ENCODE results near the gene TCOF1.

GRCh38 chr5:150161184-150161474 lies 5.4 kb upstream of the CDX1 start:
- PRO-cap, result no peak
- RAMPAGE, long total RNA, 2 experiments, result no peak in any of the 2 experiments

DNA sequence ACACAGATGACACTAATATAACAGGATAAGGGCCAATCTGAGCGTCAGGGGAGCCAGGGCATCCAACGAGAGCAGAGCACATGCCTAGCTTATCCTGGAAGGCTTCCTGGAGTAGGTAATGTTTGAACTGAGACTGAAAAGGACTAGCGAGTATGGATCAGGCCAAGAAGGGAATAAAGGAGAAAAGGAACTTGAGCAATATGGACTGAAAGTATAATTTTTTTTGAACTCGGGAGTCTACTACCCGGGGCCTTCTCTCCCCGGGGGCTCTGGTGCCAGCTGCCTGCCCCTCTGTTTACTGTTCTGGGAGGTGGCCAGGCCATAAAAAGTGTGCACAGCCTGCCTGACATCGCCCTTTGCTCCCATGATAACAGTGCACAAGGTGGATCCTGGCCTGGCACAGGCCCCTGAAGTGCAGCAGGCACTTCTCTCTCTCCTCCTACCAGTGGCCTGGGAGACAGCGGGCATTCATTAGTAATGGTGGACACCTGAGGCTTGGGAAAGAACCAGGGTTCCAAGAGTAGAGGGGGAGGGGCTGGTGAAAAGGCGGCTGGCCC lies 4.7 kb upstream of the SLC6A7 start:
- PRO-cap, result no peak
- RAMPAGE, long total RNA, 2 experiments, result no peak in any of the 2 experiments

DNA sequence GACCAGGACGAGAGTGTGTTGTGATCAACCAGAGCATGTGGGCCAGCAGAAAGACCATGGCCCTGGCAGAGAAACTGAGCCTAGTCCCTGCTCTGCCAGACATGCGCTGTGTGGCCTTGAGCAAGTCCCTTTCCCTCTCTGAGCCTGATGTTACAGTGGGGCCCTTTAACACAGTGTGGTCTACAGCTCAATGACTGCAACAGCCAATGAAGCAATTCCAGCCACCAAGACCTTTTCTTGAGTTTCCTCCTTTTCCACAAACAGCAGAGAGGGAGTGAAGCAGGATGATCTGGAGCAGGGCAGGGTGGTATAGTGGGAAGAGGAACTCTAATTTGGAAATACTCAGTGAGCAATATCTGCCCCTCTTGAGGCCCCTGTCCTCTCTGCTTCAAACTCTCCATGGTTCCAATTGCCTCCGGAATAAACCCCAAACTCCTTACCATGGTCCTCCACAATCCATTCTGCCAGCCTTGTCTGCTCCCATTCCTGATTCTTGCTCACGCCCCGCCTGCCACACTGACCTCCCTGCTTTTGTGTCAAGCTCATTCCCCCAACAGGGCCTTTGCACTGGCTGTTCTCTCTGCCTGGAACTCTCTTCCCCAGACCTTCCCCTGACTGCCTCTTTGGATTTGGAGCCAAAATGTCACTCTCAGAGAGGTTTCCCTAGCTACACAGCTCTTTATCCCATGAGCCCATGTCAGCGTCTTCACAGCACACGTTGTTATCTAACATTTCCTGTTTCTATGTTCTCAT lies 26.0 kb upstream of the ARSI start:
- PRO-cap, result no peak
- RAMPAGE, long total RNA, 2 experiments, result no peak in any of the 2 experiments

DNA sequence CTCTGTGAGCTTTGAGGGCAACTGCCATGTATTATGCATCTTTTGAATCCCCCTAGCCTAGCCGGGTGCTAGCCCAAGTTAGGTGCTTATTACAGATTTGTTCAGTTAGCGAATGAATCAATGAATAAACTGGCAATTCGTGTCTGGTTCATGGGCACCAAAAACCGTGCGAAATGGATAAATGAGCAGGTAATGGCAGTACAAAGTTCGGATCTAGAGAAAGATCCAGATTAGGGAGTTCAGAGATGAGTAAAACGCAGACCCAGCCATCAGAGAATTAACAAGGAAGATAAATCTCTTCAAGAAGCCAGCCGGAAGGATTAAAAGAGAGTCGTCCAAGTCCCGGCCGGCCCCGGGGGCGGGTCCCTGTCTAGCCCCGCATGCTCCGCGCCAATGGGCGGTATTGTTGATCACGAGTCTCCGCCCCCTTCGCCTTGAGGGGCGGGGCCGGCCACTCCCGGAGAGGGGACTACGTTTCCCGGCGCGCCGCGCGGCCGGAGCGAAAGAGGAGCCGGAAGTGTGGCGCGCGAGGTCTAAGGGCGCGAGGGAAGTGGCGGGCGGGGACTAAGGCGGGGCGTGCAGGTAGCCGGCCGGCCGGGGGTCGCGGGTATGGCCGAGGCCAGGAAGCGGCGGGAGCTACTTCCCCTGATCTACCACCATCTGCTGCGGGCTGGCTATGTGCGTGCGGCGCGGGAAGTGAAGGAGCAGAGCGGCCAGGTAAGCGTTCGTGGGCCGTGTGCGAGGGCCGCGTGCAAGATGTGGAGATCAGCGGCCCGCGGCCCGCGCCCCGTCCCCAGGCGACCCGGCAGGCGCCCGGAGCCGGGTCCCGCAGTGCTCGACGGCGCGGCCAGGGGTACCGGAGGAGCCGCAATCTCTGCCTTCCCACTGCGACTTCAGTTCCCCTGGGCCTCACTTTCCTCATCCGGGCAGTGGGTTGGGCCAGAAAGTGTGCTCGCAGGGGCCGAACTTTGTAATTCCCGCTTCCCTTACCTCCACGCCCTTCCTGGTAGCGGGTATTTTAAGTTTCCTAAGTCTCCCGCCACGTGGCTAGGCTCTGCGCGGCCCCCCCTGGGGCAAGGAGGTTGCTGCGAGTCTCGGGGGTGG lies at the start of gene TCOF1:
TCOF1 (plus strand) TSS at position 560 of the 1,104 bp plus-strand sequence.
- PRO-cap, result bidirectional peak, plus-strand start at position 536 of the sequence, minus-strand start at position 279 of the sequence
- RAMPAGE, long total RNA, 2 experiments, result start-site peak on the plus strand in 2 of 2 experiments, centred at positions 563 to 576 of the sequence, 316 to 492 reads per replicate

- PRO-cap, result no peak
- RAMPAGE, long total RNA, 2 experiments, result no peak in any of the 2 experiments
These were observed 17.9 kb downstream of the RPS14 start for GRCh38 chr5:150431499-150432125.

GRCh38 chr5:150473051-150473307 lies 23.4 kb upstream of the RPS14 start:
- PRO-cap, result no peak
- RAMPAGE, long total RNA, 2 experiments, result no peak in any of the 2 experiments

- PRO-cap, result no peak
- RAMPAGE, long total RNA, 2 experiments, result no peak in any of the 2 experiments
These were observed 27.2 kb upstream of the RPS14 start for GRCh38 chr5:150476689-150477125.

- PRO-cap, result bidirectional peak, plus-strand start at chr5:150485803, minus-strand start at chr5:150485732
- RAMPAGE, long total RNA, 2 experiments, result start-site peak on the plus strand in 2 of 2 experiments, at chr5:150485878-150485939 at its widest, 27 to 32 reads per replicate
These were observed 22.5 kb upstream of the NDST1 start for GRCh38 chr5:150485130-150486034.

DNA sequence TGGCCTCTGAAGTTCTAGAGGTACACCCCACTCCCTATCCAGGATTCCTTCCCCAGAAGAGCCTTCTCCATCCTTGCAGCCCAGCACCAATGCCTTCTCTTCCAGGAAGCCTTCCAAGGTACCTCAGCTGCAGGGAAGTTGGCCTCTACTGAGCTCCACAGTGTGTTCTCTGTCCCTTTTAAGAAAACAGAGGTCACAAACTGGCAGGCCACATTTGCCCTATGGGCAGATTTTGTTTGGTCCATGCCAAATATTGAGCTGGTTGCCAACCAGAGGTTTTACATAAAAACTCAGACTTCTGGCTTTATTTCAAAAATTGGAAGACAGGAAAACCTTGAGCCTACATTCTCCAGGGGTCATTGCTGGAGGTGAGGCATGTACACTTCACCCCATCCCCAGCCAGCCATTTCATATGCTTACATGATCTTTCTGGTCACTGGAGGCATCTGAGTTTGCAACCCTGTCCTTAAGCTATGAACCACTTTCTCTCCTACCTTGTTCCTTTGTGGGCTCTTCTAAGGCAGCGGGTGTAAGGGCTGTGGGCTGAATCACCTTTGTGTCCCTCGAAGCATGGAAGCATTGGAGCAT lies 8.9 kb upstream of the NDST1 start:
- PRO-cap, result no peak
- RAMPAGE, long total RNA, 2 experiments, result no peak in any of the 2 experiments

- PRO-cap, result no peak
- RAMPAGE, long total RNA, 2 experiments, result no peak in any of the 2 experiments
These were observed 2.5 kb downstream of the NDST1 start for GRCh38 chr5:150510101-150511086.

GRCh38 chr5:150514739-150515319 lies 6.9 kb downstream of the NDST1 start:
- PRO-cap, result no peak
- RAMPAGE, long total RNA, 2 experiments, result no peak in any of the 2 experiments

GRCh38 chr5:150603036-150603705 lies 37.3 kb upstream of the SYNPO start:
- PRO-cap, result no peak
- RAMPAGE, long total RNA, 2 experiments, result no peak in any of the 2 experiments

DNA sequence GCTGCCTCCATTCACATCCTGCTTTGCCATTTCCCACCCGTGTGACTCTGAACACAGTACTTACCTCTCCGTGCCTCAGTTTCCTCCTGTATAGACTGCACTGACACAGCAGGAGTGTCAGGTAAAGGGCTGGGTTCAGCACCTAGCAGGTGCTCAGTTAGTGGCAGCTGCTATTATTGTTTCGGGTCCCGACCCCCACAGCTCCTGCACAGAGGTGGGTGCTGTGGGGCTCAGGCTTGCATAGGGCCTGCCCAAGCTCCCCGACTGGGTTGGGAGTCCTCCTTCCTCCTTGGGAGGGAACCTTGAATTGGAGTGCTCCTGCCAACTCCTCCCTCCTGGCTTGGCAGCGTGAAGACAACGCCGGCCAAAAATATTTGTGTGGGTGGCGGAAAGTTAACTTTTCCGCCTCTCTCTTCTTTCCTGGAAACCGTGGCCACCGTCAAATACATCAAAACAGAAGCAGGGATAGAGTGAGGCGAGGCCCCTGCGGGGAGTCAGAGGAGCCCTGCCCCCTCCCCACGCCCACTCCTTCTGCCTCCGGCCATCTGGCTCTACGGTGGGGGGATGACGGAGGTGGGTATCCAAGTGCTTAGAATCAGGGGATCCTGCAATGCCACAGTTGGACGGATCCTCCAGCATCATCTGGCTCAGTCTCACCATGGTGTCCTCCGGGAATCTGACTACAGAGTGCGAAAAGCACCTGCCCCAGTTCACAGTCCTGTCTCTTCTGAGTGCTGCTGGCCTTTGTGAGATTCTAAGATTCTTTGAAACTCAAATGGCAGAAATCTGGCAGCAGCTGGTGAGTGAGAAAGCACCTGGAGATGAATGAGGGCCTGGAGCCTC lies 25.3 kb upstream of the SYNPO start:
- PRO-cap, result no peak
- RAMPAGE, long total RNA, 2 experiments, result no peak in any of the 2 experiments

GRCh38 chr5:150615911-150616404 lies 24.5 kb upstream of the SYNPO start:
- PRO-cap, result no peak
- RAMPAGE, long total RNA, 2 experiments, result no peak in any of the 2 experiments

- PRO-cap, result unidirectional peak, minus-strand start at chr5:150626065
- RAMPAGE, long total RNA, 2 experiments, result no peak in any of the 2 experiments
These were observed 14.3 kb upstream of the SYNPO start for GRCh38 chr5:150625947-150626825.

DNA sequence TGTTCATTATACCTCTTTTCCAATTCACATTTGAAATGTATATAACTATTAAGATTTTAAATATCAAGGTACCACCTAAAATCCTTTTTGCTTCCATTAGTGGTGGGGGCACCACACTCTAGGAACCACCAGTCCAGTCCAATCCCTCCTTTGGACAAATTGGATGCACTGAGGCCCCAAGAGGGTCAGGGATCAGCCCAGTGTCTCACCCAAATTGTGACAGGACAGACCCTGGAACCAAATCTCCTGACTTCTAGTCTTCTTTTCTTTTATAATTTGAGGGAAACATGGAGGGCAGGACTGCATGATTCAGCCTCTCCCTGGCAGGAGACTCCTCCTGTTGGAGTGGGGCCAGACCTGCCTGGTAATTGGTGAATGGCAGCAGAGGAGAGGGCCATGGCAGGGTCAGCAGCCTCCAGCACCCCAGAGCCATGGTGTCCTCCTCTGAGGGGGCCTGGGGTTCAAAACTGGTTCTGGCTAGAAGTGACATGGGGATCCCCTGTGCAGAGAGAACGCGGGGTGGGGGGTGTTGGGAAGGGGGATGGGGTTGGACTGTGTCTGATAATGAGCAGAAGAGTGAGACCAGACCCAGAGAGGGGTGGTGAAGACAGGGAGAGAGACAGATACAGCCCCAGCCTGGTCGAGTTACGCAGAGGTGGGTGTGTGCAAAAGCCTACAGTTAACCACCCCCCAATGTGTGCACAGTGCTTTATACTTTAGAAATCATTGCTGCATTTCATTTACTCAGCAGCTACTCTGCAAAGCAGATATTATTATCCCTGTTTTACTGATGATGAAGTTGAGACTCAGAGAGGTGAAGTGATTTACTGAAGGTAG lies 4.0 kb upstream of the SYNPO start:
- PRO-cap, result no peak
- RAMPAGE, long total RNA, 2 experiments, result no peak in any of the 2 experiments

DNA sequence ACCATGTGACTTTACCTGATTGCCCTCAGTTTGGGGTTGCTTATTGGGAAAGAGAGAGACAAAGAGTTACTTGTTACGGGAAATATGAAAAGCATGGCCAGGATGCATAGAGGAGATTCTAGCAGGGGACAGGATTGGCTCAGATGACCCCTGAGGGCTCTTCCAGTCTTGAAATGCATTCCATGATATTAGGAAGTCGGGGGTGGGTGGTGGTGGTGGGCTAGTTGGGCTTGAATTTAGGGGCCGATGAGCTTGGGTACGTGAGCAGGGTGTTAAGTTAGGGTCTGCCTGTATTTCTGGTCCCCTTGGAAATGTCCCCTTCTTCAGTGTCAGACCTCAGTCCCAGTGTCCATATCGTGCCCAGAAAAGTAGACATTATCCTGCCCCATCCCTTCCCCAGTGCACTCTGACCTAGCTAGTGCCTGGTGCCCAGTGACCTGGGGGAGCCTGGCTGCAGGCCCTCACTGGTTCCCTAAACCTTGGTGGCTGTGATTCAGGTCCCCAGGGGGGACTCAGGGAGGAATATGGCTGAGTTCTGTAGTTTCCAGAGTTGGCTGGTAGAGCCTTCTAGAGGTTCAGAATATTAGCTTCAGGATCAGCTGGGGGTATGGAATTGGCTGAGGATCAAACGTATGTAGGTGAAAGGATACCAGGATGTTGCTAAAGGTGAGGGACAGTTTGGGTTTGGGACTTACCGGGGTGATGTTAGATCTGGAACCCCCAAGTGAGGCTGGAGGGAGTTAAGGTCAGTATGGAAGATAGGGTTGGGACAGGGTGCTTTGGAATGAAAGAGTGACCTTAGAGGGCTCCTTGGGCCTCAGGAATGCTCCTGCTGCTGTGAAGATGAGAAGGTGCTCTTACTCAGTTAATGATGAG lies 2.8 kb upstream of the MYOZ3 start:
- PRO-cap, result no peak
- RAMPAGE, long total RNA, 2 experiments, result no peak in any of the 2 experiments

GRCh38 chr5:150706153-150706806 lies 5.4 kb upstream of the RBM22 start:
- PRO-cap, result no peak
- RAMPAGE, long total RNA, 2 experiments, result no peak in any of the 2 experiments

DNA sequence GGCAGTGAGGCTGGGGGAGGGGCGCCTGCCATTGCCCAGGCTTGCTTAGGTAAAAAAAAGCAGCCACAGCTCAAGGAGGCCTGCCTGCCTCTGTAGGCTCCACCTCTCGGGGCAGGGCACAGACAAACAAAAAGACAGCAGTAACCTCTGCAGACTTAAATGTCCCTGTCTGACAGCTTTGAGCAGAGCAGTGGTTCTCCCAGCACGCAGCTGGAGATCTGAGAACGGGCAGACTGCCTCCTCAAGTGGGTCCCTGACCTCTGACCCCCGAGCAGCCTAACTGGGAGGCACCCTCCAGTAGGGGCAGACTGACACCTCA lies 15.6 kb downstream of the DCTN4 start:
- PRO-cap, result no peak
- RAMPAGE, long total RNA, 2 experiments, result no peak in any of the 2 experiments

- PRO-cap, result bidirectional peak, plus-strand start at chr5:150780548, minus-strand start at chr5:150780379
- RAMPAGE, long total RNA, 2 experiments, result no peak in any of the 2 experiments
These were observed 1.5 kb downstream of the SMIM3 start for GRCh38 chr5:150779850-150780719.